ENCODE measurements around the genes TPRA1 and ABTB1.

DNA sequence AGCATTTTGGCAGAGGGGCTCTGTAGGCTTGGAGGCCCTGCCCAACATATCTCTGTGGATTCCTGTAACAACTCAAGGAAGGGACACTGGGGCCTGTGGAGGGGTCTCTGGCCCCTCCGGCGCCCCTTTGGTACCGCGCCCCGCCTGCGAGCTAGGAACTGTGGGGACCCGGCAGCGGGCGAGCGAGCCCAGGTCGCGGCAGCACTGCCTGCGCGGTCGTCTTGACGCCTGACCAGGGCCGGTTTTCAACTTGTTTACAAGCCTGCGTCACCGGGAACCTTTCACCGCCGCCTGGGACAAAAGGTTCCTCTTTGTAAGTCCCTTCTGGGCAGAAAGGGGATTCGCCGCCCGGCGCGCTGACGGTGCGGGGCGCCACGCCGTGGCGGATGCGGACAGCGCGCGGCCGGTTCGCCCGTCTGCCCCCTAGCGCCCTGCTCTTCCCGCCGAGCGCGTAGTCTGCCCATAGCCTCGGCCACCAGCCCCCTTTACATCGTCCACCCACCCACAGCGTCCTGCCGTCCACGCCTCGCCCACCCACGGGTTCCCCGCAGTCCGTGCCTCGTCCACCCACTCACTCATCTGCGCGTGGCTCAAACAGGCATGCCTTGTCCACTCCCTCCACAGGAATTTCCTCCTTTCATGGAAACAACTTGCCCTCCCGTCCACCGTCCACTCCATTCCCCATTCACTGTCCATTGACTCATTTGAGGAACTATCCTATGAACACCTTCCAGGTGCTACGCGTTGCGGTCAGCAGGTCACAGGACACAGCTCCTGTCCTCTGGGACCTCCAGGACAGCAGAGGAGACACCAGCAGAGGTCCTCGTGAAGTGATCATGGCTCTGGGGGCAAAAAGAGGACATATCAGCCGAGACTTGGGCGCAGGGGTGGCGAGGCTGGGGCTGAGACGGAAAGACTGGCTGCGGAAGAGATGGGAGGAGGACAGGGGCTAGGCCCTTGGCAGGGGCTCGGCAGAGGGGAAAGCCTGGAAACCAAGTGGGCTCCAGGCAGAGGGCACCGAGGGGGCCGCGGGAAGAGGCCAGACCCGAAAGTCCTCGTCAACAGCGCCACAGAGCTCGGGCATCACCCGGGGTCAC, 5.3 kb upstream of the CFAP100 start:
- RRBS, result 5% methylated on average over 36 of the region's 76 CpGs

- RRBS, result no CpG with 5 or more reads among the region's 13 CpGs
Observed at GRCh38 chr3:126437584-126438307, 37.9 kb downstream of the ZXDC start.

GRCh38 chr3:126451960-126452572, 23.6 kb downstream of the ZXDC start:
- RRBS, result no CpG with 5 or more reads among the region's 13 CpGs

DNA sequence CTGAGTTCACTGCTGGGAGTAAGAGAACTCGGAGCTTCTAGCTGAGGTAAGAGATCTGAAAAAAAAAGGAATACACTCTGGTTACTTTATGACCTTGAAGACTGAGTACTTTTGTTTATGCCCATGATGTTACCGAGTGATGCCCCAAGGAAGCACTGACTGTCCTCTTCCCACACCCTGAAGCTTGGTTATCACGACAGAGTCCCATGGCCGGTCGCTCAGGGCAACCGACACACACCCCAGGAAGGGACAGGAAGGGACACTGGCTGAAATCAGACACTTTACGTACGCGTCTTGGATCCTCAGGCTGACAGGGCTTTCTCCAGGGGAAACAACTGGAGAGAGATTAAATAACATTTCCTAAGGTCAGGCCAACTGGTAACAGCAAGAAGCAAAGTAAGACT, 13.5 kb downstream of the ZXDC start:
- RRBS, result no CpG with 5 or more reads among the region's 9 CpGs

- RRBS, result 2% methylated on average over 20 of the region's 63 CpGs
Observed at GRCh38 chr3:126474473-126475371, 969 bp downstream of the ZXDC start.

DNA sequence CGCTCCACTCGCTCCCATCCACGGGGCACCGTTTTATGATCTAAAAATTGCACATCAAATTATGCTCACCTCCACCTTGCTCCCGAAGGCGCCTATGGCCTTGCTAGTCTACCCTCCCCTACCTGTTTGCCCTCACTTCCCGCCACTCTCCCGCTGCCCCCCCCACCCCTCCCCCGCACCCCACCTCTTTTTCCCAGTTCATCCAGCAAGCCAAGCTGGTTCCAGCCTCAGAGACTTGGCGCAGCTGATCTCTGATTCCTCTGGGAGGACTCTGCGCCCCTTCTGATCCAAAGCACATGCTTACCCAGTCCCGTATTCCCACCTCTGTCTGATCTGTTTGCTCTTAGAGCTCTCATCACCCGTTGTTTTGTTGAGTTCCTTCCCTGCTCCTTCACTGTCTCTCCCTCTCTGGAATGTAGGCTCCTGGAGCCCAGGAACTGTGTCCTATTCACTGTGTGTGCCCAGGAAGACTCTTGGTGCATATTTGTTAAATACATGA, 1.2 kb upstream of the ZXDC start:
- RRBS, result no CpG with 5 or more reads among the region's 13 CpGs

- RRBS, result 98% methylated on average over 2 of the region's 8 CpGs
Observed at GRCh38 chr3:126857924-126858462, 124.9 kb upstream of the PLXNA1 start.

DNA sequence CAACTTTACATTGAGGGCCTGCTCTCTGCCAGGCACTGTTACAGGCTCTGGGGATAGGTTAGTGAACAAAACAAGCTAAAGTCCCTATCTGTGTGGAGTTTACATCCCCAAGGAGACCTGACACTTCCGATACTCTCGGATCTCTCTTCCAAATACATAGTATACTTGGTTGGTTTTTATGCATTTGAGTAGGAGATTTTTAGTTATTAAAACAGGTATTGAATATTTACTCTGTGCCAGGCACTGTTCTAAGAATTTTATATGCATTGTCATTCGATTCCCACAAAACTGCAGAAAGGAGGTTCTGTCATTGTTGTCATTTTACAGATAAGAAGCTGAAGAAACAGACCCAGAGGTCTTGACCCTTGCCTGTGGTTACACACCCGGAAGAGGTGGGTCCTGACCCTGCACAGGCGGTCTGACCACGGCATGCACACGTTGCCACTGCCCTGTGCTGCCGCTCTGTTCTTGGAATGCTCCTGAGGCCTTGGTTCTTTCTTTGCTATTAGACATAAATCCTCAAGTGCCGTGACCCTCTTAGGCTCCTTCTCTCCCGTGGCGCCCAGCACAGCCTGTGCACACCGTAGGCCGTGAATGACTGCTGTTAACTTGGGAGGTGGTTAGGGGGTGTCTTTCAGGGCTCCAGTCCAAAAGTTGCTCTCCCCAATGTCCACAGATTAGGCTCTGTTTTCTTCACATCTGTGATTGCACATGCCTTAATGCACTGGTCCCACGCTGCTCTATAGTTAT, 74.2 kb upstream of the PLXNA1 start:
- RRBS, result no CpG with 5 or more reads among the region's 14 CpGs

DNA sequence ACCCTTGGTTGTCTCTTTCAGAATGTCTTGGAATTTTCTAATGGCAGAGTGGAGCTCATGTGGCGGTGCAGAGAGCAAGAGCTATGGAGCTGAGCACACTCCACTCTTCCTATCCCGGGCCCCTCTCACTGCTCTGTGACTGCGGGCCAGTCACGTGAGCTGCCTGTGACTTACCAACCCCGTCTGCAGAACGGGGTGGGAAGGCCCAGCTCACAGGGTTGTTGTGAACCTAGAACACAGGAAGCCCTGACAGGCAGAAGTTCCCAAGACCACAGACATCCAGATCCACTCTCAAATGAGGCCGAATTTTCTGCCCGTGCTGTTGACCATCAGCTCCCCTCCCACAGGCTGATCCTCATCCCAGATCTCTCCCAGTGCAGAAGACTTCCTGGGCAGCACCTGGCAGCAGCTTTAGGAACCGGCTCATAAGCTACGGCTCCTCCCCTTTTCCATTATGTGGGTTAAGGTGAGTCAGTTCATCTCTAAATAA, 35.4 kb upstream of the PLXNA1 start:
- RRBS, result no CpG with 5 or more reads among the region's 10 CpGs

- RRBS, result no CpG with 5 or more reads among the region's 17 CpGs
Observed at GRCh38 chr3:127226934-127227617, 34.1 kb downstream of the PRR23E start.

- RRBS, result 3% methylated on average over 25 of the region's 56 CpGs
Observed at GRCh38 chr3:127547258-127548443, 42.9 kb downstream of the TPRA1 start.

DNA sequence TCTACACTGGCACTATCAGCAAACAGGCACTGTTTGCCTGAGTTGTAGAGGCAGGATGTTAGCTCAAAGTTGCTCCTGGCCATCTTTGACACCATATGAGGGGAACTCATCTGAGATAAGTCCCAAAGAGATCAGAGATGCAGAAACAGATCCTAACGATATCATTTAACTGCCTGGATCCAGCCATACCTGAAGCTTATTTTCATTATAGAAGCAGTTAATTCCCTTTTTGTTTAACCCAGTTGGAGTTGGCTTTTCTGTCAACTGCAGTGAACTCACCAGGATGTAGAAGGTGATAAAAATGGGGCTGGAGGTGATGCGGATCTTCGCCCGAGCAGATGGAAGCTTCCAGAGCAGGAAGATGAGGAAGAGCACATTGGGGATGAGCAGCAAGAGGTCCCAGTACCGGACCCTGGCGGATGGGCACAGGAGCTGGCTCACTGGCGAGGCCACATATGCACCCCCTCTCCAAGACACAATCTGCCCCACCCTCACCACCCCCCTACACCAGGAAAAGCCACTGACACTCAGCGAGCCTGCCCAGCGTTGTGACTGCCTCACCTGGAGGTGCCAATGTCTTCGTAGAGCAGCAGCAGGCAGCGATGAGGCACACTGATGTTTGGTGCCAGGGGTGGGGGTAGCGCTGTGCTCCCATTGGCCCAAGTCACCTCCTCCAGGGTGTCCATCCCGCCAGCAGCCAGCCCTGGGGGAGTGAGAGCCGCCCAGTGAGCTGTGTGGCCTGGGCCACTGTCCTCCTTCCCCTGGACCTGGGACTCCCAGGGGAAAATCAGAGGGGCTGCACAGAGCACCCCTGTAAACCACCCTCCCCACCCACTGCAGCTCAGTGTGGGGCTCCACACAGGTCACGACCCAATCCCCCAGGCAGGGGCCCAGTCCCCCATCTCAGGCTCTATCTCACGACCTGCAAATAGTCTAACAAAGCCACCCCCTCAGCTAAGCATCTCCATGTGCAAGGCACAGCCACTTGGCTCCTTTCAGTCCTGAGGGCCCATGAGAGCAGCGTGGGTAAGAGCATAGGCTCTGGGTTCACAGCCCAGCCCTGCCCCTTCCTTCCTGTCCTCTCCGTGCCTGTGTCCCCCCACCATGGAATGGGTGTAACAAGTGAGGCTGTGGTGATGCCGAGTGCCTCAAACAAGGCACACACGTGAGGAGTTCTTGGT, 10.7 kb downstream of the TPRA1 start:
- RRBS, result no CpG with 5 or more reads among the region's 20 CpGs

DNA sequence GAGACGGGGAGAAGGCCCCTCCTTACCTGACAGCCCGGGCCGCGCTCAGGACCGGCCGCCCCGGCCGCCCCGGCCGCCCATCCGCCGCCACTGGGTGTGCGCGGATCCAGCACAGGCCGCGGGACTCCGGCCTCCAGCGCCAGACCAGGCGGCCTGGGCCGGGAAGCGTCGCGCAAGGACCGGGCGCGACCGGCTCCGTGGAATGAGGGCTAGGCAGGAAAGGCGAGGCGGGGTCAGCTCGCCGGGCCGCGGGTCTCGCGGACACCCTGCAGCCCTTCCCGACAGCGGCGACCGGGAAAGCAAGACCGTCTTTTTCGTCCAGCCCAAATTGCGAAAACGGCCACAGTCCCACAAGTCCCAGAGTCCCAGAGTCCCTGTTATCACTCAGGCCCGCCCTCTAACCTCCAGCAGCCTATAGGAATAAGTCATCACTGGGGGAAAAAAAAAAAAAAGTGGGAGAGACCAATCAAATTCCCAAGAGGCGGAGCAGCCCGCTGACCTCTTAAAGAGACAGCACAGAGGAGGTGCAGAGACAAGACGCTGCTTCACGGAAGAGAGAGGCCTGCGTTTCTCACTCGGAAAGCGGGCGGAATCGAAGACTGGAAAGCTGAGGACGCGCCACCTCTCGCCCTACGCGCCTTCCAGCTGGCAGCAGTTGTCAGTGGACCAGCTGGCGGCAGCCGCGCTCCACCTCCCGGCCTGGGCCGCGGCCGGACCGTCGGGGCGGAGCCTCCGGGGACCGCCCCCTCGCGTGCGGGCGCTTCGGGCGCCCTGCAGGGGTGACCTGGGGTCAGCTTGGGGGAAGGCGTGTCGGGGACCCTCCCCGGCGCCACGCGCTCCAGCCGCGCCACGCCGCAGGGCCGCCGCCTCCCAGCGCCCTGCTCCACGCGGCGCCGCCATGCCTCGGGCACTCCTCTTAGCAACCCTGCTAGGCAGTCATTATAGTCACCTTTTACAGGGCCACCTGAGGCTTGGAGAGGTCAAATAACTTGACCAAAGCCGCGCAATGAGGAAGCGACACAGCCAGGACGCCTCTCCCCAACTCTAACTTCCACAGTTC, at the start of gene TPRA1:
TPRA1 (minus strand) TSS at position 350 of the 1,060 bp plus-strand sequence.
- RRBS, result 1% methylated on average over 36 of the region's 99 CpGs

DNA sequence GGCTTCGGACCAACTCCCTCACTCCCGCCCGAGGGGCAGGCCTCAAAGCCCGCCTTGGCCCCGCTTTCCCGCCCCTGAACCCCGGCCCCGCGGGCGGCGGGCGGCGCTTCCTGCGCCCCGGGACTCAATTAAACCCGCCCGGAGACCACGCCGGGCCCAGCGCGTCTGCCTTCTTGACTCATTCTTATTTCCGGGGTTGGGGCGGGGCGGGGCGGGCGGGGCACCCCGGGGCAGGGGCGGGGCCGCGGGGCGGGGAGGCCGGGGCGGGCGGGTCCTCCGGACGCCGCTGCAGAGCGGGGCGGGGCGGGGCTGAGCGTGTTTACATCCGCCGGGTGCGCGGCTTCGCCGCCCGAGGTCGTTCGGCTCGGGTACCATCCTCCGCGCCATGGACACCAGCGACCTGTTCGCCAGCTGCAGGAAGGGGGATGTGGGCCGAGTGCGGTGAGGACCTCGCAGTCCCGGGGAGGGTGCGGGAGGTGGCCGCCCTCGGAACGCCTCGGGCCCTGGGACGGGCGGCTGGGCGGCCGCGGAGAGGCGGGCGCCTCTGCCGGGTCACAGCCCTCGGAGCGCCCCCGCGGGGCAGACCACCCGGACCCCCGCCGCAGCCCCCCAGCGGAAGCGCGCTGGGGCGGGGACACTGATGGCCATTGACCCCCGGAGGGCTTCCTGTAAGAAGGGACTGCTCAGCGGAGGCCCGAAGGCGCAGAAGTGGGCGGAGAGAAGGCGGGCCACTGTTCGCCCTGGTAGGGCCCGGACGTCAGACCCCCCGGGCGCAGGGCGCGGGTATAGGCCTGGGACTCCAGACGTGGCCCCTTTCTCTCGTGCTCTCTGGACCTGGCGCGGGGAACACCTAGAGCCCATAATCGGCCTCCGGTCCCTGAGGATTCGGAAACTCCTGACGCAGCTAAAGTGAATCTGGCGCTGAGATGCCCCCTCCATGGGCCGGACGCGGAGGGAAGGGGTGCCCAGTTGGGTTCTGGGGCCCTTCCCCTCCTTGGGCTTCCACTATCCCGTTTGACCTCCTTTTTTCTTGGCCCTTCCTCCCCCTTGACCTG, at the start of gene ABTB1:
ABTB1 (plus strand) TSS at position 312 of the 1,055 bp plus-strand sequence.
- RRBS, result 3% methylated on average over 65 of the region's 109 CpGs

DNA sequence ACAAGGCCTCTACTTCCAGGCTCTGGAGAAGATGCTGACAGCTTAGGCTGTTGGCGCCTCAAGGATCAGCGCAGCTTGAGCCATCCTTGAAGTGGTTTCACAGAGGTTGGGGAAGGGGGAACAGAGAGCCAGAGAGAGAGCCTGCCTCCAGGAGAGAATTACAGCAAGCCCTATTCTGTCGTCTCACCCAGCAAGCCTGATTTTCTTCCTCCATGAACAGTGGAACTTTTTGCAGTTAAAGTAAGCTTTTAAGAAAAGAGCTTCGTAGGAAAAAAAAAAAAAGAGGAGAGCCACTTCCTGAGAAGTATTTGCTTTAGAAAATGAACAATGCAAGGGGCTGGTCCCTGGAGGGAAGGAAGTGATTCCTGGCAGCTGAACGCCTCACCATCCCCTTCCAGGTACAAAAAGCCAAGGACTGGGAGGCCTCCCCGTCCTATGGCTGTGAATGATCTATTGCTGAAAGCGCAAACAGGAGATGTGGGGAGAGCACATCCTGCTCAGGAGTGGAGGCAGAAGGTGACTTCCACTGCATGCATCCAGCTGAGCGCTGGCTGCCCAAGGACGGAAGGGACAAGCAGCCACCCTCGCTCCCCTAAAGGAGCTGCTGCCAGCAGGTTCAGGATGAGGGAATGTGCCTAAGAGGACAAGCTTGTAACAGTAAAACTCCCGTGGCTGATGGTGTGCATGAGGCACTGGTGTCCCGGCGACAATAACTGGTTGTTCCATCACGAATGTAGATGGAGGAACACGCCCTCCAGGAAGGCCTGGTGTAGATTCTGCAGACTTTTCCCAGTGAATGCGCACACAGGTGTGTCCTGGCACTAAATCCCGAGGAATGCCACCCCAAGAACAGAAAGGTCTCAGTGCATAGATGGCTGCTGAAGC, 41.3 kb downstream of the ABTB1 start:
- RRBS, result no CpG with 5 or more reads among the region's 17 CpGs

DNA sequence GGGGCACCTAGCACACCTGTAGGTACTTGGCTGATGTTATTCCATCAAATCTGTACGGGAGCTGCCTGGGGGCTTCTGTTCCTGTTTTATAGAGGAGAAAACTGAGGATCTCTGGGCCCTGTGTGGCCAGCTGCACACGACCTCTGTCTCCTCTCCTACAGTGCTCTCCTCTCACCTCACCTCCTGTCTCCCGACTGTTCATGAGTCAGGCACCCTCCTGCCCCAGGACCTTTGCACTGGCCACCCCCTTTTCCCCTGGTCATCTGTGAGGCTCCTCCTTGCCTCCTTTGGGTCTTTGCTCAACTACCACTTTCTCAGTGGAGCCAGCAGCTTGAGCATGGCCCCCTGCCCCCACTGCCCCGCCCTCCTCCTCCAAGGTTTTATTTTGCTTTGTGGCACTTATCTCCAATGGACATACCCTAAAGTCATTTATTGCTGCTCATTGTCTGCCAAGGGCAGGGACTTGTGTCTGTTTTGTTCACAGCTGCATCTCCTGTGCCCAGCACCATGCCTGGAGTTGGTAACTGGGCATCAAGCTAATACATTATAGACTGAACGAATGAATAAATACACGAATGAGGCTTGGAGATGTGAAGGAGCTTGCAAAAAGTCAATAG, 64.3 kb downstream of the MGLL start:
- RRBS, result no CpG with 5 or more reads among the region's 6 CpGs

DNA sequence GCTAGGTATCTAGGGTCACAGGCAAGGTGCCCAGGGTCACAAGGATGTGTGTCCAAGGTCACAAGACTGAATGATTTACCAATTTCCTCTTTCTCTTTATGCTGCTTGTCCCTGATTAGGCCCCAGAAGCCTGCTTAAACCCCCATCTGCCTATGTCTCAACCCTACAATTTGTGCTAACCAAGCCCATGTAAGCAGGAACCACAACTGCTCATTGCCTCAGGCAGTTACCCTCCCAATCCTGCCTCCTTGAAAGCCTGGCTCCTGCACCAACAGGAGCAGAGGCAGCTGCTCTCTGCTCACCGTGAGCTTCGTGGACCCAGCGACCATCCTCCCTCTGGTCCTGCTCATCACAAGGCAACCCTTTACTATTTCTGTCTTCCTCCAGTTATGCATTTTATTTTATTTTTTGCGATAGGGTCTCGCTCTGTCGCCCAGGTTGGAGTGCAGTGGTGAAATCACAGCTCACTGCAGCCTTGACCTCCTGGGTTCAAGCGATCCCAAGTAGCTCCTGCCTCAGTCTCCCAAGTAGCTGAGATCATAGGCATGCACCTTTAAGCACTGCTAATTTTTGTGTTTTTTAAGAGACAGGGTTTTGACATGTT, 51.3 kb downstream of the MGLL start:
- RRBS, result no CpG with 5 or more reads among the region's 7 CpGs

- RRBS, result no CpG with 5 or more reads among the region's 22 CpGs
Observed at GRCh38 chr3:127775425-127776540, 46.5 kb downstream of the MGLL start.

- RRBS, result no CpG with 5 or more reads among the region's 7 CpGs
Observed at GRCh38 chr3:127813090-127813897, 9.0 kb downstream of the MGLL start.

DNA sequence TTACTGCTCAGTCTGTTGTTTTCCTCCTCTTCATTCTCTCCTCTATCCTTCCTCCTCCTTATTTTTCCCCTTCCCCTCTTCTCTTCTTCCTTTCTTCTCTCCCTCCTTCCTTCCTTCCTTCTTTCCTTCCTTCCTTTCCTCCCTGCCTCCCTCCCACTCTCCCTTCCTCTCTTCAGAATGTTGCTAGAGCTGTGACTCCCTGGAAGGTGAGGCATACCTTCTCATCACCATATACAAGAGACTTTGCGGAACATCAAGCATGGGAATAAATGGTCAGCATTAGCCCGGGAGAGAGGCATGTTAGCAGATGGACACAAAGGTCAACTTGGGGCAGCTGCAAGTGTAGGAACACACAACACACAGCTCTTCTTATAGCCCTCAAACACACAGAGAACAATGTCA, 8.4 kb downstream of the MGLL start:
- RRBS, result no CpG with 5 or more reads among the region's 2 CpGs

Measured in iris pigment epithelial cell (primary cell).